Heart (tissue), 3 donors: ENCODE measurements around a stretch of chr2.

GRCh38 chr2:178557682-178558694 is 77.7 kb downstream of the PLEKHA3 start:
- RAMPAGE, long total RNA, 2 experiments, result no peak in any of the 2 experiments

GRCh38 chr2:178563961-178564536 is 83.8 kb downstream of the PLEKHA3 start:
- RAMPAGE, long total RNA, 2 experiments, result no peak in any of the 2 experiments

DNA sequence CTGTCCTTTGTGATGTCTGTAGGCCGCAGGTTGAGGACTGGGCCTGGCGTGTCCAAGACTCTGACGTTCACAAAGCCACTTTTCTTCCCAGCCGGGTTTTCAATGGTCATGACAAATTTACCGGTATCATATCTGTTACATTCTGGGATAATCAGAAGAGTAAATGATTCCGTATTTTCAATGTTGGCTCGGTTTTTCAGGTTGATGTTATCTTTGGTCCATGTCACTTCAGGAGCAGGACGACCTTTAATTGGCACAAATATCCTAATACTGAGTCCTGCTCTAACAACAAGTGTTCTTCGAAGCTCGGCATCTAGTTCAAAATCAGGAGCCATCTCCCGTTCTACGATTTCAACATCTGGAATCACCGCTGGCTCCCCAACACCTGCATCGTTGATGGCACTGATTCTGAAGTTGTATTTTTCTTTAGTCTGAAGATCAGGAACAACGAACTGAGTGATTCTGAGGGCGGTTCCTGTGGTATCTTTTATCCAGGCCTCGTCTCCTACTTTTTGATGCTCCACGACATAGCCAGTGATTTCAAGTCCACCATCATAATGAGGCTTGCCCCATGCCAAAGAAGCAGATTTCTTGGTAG is 95.6 kb downstream of the PLEKHA3 start:
- RAMPAGE, long total RNA, 2 experiments, result no peak in any of the 2 experiments

- RAMPAGE, long total RNA, 2 experiments, result no peak in any of the 2 experiments
Observed at GRCh38 chr2:178588886-178589782, 108.9 kb downstream of the PLEKHA3 start.

- RAMPAGE, long total RNA, 2 experiments, result no peak in any of the 2 experiments
Observed at GRCh38 chr2:178874487-178875342, 67.5 kb upstream of the TTN start.

GRCh38 chr2:179235569-179236156 is 29.0 kb downstream of the SESTD1 start:
- RAMPAGE, long total RNA, 2 experiments, result no peak in any of the 2 experiments

DNA sequence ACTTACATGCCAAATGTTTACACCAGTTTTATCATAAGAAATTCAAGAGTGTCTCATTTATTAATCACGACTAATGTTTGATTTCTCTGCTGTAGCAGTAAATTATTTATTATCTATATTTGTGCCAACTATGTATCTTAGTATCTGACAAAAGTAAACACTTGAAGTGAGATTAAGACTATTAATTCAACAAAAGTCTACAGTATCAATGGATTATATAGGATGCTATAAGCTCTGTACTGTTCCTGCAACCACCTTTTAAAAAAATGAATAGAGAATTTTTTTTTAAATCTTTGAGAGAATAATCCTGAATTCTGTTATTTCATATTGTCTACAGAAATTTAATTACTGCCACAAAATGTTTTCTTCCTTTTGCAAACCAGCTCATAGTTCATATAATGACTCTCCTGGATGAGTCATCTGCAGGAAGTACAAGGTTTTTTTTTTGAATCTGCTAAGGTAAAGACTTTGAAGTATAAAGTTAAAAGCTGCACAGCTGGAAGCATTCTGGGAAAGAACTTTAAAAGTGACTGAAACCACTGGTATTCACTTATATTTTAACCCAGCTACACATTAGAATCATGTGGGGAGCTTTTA is 25.6 kb downstream of the SESTD1 start:
- RAMPAGE, long total RNA, 2 experiments, result no peak in any of the 2 experiments

DNA sequence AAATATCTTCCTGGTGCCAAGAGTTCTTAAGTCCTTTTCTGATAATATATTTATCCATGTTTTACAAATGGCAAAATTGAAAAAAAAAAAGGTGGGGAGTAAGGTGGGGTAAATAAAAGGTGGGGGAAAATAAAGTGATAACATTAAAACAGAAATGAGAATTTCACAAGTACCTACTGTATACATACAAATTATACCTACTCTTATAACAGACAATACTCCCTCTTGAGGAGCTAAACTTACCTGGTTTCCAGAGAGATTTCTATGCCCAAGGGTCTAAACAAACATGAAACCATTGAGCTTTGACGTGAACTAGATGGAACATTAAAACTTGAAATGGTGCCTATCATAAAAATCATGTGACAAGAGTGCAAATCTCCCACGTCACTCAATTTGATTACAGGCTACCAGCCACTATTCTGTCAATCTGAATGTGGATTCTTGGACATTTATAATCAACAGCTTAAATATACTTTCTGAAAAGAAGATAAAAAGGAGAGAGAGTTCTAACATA is 297.0 kb upstream of the SESTD1 start:
- RAMPAGE, long total RNA, 2 experiments, result no peak in any of the 2 experiments

GRCh38 chr2:179581525-179582014 is 279.8 kb downstream of the ZNF385B start:
- RAMPAGE, long total RNA, 2 experiments, result no peak in any of the 2 experiments

GRCh38 chr2:180937634-180937833 is 42.9 kb upstream of the UBE2E3 start:
- RAMPAGE, long total RNA, 2 experiments, result no peak in any of the 2 experiments

GRCh38 chr2:180979375-180979907 is 964 bp upstream of the UBE2E3 start:
- RAMPAGE, long total RNA, 2 experiments, result no peak in any of the 2 experiments

DNA sequence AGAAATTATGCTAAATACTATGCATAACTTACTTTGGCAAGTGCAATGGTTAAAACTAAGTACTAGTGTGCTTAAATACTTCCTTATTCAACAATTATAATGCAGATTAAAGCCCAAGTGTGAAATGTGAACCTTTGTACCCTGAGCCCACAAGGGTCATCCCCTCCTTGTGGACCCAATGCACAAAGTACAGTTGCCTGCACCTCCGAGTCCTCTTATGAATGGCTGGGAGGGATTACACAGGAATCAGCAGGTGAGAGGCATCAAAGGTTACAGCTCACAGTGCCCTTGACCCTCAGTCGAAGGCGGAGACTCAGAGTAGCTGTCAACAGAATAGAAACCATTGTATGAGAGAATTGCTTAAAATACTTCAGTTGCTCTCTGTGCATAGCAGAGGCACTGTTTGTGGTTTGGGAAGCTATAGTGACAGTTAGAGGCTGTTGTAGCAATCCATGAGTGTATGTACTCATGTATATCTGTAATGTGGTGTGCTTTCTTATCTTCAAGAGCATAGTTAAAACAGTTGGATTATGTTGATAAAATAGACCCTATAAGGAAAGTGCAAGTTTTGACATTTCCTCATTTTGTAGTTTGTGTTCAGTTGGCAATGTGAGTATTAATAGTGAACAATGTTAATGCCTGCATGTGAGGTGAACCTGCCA is 151.6 kb upstream of the ITGA4 start:
- RAMPAGE, long total RNA, 2 experiments, result no peak in any of the 2 experiments

DNA sequence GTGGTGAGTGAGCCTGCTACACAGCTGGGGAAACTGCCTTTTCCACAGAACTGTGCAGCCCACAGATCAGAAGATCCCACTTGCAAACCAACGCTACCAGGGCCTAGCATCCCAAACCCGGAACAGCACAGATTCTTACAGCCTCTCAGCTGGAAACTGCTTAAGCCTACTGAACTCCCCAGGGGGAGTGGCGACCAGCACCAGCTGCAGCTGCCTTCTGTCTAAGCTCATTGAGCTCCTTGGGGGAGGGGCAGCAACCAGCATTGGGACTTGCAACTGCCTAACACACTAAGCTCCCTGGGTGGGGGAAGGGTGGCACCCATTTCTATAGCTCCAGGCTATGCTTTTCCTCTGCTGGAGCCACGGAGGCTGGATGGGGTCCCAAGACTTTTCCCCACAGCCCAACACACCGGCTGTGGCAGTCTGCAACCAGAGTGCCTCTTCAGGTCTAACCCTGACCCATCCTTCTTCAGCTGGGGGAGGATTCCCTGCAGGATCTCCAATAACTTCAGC is 46.1 kb upstream of the ITGA4 start:
- RAMPAGE, long total RNA, 2 experiments, result no peak in any of the 2 experiments

GRCh38 chr2:181895638-181896331 is 4.3 kb downstream of the ITPRID2 start:
- RAMPAGE, long total RNA, 2 experiments, result no peak in any of the 2 experiments

GRCh38 chr2:181900076-181901157 is 8.9 kb downstream of the ITPRID2 start:
- RAMPAGE, long total RNA, 2 experiments, result no peak in any of the 2 experiments

- RAMPAGE, long total RNA, 2 experiments, result no peak in any of the 2 experiments
Observed at GRCh38 chr2:181901582-181902854, 10.5 kb downstream of the ITPRID2 start.

- RAMPAGE, long total RNA, 2 experiments, result no peak in any of the 2 experiments
Observed at GRCh38 chr2:182050463-182051034, 64.9 kb downstream of the PPP1R1C start.

GRCh38 chr2:182424245-182424796 is 2.5 kb downstream of the PDE1A start:
- RAMPAGE, long total RNA, 2 experiments, result no peak in any of the 2 experiments

DNA sequence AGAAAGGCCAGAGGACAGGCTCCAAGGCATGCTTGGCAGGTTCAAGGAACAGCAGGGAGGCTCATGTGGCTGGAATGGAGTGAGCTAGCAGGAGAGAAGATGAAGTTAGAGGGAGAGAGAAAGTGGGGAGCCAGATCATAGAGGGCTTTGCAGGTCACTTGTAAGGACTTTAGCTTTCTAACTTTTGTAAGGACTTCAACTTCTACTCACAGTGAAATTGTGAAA is 73.4 kb downstream of the FRZB start:
- RAMPAGE, long total RNA, 2 experiments, result no peak in any of the 2 experiments

DNA sequence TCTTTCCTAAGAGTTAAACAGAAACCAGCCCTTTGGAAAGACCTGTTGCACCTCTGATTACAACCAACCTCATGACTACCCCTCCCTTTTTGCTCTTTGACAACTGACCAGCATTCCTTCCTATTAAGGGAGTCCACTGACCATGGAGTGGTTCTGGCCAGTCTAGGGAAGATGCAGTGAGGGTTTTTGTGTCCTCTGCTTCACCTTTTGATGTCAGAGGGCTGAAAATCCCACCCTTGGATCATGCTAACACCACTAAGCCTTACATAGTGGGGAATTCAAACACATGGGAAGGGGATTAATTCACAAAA is 44.6 kb upstream of the FRZB start:
- RAMPAGE, long total RNA, 2 experiments, result no peak in any of the 2 experiments